NCI-H460 (cell line): ENCODE measurements around a stretch of chr3.

DNA sequence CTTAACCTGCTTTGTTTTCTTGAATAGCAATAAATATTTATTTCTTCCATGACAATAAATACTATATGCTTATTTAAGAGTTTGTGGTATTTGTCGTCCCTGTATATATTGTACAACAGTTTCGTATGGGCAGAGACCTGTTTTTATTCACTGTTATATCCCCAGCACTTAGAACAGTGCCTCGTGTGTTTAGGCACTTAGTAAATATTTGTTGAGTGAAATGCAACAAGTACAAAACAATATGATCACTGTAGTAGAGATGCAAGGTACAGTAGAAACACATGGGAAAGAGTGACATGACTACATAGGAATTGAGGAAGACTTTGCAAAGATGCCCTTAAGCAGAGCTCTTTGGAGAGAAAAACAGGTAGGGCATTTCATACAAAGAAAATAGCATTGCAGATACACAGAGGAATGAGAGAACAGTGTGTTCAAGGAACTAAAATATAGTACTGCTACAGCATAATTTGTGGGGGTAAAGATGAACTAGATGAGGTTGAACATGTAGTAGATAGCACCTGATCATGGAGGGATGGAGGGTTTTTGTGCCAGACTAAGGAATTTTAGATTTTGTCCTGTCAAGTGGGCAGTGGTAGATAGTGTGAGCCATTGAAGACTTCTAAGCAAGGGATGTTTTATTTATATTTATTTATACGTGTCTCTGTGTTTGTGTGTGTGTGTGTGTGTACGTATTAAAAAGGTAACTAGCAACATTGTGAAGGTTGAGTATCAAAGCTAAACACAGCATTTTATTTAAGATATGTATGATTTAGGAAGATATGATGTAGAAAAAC lies 18.5 kb downstream of the RASA2 start:
RAMPAGE:
- cytosol, long total RNA, result no peak
- long total RNA, result no peak
- nucleus, long total RNA, result no peak

DNA sequence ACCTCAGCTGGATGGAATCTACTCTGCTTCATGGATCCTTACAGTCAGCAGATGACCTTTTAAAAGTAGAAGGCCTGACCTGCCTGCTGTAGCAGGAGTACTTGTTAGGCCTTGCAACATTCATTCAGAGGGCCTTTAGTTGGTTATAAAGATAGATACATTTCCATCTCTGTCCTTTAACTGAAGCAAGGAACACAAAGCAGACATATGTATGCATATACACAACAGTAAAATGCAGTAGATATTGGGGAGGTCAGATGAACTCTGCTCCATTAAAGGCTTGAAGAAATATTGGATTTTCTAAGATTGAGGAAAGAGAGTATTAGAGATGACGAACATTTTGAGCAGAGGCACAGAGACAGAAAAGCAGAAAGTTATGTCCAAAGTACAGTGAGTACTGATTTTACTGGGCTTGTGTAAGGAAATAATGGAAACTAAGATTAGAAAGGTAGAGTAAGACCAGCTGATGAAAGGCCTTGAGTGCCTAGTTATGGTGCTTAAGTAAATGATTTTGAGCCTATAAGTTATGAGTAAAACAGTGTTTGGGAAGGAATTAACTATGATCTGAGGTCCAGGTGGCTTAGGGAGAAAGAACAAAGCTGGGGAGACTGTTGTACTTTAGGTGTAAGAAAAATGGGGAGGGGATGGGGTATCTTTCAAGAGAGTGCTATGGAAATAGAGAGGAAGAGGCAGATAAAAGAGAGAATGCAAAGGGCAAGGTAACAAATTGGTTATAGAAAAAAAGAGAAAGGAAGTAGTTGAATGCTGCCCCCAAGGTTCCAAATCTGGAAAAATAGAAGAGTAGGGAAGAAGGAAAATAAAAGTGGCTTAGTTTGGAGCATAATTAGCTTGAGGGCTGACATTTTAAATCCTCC lies 70.5 kb downstream of the RASA2 start:
RAMPAGE:
- cytosol, long total RNA, result no peak
- long total RNA, result no peak
- nucleus, long total RNA, result no peak

DNA sequence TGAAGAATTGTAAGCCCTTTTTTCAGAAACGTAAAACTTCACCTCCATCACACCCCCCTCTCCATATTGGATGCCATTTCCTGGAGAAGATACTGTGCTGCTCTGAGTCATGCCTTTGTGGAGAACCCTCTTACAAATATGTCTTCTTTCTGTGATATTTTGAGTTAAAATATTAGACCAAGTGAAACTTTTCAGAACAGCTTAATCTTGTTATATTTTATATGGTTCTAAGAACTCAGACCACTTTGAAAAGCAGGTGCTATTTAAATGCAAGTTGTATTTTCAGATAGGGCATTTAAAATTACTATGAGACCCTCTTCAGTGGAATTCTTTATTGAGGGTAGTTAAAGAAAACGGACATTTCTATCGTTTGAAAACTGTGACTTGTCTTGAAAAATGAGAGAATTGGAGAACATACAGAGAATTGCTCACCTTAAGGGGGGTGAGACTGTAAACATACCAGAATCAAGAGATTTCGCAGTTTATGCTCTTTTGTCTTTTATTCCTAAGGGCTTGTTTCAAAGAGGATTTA lies 1.2 kb downstream of the RNF7 start:
RAMPAGE:
- cytosol, long total RNA, result no peak
- long total RNA, result no peak
- nucleus, long total RNA, result no peak

RAMPAGE:
- cytosol, long total RNA, result no peak
- long total RNA, result no peak
- nucleus, long total RNA, result no peak
Measured at GRCh38 chr3:141878218-141878890, 1.9 kb downstream of the ATP1B3 start.

GRCh38 chr3:141909106-141909955 lies 32.9 kb downstream of the ATP1B3 start:
RAMPAGE:
- cytosol, long total RNA, result no peak
- long total RNA, result no peak
- nucleus, long total RNA, result no peak

DNA sequence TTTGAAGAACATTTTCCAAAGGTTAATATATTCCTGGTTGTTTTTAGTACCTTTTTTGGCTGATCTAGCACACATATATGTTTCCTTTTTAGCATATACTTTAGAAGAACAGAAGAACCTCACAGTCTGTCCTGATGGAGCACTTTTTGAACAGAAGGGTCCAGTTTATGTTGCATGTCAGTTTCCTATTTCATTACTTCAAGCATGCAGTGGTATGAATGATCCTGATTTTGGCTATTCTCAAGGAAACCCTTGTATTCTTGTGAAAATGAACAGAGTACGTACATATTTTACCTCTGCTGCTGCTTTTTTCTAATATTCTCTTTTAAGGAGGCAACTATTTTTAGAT lies 37.1 kb downstream of the ATP1B3 start:
RAMPAGE:
- cytosol, long total RNA, result no peak
- long total RNA, result no peak
- nucleus, long total RNA, result no peak

DNA sequence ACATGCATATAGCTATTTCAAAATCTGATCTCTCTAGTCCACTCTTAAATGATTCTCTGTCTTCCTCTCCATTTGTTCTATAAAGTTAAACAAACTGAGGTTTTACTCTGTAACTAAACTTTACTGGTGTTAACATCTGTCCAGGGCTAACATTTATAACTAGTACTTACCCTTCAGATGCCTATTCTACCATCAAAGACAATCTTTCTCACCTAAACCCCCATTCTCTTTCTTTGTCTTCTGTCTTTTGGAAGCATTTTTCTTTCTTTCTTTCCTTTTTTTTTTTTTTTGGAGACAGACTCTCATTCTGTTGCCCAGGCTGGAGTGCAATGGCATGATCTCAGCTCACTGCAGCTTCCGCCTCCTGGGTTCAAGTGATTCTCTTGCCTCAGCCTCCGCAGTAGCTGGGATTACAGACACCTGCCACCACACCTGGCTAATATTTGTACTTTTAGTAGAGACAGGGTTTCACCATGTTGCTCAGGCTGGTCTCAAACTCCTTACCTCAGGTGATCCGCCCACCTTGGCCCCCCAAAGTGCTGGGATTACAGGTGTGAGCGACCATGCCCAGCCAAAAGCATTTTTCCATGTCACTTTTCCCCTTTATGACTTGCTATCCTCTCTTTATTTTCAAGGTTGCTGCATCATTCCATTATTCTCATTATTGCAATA lies 58.9 kb downstream of the TFDP2 start:
RAMPAGE:
- cytosol, long total RNA, result no peak
- long total RNA, result no peak
- nucleus, long total RNA, result no peak

GRCh38 chr3:142239438-142239815 lies 14.0 kb upstream of the GK5 start:
RAMPAGE:
- cytosol, long total RNA, result no peak
- long total RNA, result no peak
- nucleus, long total RNA, result no peak

GRCh38 chr3:142479475-142480181 lies 31.8 kb upstream of the XRN1 start:
RAMPAGE:
- cytosol, long total RNA, result no peak
- long total RNA, result no peak
- nucleus, long total RNA, result no peak

RAMPAGE:
- cytosol, long total RNA, result no peak
- long total RNA, result no peak
- nucleus, long total RNA, result no peak
Measured at GRCh38 chr3:142740301-142740985, 16.6 kb downstream of the TRPC1 start.

GRCh38 chr3:142926697-142926896 lies 36.9 kb downstream of the PAQR9 start:
RAMPAGE:
- cytosol, long total RNA, result no peak
- long total RNA, result no peak
- nucleus, long total RNA, result no peak

RAMPAGE:
- cytosol, long total RNA, result no peak
- long total RNA, result no peak
- nucleus, long total RNA, result no peak
Measured at GRCh38 chr3:142940459-142941013, 22.9 kb downstream of the PAQR9 start.

DNA sequence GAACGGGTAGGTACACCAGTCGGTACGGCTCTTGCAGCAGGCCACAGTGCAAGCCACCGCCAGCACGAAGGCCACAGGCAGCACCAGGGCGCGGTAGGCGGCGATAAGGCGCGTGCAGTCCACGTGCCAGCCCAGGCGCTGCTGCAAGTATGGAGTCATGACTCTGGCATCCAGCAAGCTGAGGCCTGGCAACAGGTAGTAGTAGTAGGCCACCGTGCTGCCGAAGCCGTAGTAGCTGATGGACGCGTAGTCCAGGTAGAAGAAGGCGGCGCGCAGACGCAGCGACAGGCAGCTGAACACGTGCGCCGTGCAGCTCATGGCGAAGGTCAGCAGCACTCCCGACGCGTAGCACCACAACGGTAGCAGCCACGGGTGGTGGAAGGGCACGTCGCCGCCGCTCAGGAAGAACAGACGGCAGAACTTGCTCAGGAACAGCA lies 839 bp downstream of the PAQR9 start:
RAMPAGE:
- cytosol, long total RNA, result no peak
- long total RNA, result no peak
- nucleus, long total RNA, result no peak

DNA sequence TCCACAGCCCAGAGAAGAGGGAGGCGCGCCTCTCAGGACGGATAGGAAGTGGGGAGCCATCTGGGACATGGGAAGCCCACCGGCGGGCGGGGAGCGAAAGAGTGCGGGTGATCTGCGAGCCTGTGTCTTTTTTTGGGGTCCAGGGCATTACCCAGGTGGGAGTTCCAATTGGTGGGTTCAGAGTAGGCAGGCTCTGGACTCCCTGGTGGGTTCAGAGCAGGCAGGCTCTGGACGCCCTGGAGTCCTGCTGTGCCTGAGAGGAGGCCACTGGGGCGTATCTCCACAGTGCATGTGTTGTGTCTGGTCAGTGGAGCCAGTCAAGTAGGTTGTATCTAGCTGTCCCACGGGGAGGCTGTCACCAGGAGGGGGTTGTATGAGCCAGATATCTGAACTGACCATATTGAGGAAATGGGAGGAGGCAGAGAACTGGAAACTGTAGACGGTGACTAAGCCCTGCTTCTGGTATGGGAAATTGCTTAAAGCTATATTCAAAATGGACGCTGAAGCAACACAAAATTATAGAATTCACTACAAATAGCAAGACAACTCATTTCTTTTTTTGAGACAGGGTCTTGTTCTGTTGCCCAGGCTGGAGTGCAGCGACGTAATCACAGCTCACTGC lies 34.6 kb upstream of the CHST2 start:
RAMPAGE:
- cytosol, long total RNA, result no peak
- long total RNA, result no peak
- nucleus, long total RNA, result no peak

DNA sequence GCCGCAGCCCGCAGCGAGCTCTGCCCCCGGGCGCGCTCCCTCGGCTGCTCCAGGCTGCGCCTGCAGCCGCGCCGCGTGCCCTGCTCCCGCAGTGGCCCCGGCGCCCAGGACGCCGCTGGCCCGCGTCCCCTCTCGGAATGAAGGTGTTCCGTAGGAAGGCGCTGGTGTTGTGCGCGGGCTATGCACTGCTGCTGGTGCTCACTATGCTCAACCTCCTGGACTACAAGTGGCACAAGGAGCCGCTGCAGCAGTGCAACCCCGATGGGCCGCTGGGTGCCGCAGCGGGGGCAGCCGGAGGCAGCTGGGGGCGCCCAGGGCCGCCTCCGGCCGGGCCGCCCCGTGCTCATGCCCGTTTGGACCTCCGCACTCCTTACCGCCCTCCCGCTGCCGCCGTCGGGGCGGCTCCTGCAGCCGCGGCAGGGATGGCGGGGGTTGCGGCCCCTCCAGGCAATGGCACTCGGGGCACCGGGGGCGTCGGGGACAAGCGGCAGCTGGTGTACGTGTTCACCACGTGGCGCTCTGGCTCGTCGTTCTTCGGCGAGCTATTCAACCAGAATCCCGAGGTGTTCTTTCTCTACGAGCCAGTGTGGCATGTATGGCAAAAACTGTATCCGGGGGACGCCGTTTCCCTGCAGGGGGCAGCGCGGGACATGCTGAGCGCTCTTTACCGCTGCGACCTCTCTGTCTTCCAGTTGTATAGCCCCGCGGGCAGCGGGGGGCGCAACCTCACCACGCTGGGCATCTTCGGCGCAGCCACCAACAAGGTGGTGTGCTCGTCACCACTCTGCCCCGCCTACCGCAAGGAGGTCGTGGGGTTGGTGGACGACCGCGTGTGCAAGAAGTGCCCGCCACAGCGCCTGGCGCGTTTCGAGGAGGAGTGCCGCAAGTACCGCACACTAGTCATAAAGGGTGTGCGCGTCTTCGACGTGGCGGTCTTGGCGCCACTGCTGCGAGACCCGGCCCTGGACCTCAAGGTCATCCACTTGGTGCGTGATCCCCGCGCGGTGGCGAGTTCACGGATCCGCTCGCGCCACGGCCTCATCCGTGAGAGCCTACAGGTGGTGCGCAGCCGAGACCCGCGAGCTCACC lies 1.6 kb downstream of the CHST2 start:
RAMPAGE:
- cytosol, long total RNA, result no peak
- long total RNA, result no peak
- nucleus, long total RNA, result no peak

GRCh38 chr3:143139696-143140222 lies 20.2 kb downstream of the CHST2 start:
RAMPAGE:
- cytosol, long total RNA, result no peak
- long total RNA, result no peak
- nucleus, long total RNA, result no peak

GRCh38 chr3:143236227-143236930 lies 116.8 kb downstream of the CHST2 start:
RAMPAGE:
- cytosol, long total RNA, result no peak
- long total RNA, result no peak
- nucleus, long total RNA, result no peak

DNA sequence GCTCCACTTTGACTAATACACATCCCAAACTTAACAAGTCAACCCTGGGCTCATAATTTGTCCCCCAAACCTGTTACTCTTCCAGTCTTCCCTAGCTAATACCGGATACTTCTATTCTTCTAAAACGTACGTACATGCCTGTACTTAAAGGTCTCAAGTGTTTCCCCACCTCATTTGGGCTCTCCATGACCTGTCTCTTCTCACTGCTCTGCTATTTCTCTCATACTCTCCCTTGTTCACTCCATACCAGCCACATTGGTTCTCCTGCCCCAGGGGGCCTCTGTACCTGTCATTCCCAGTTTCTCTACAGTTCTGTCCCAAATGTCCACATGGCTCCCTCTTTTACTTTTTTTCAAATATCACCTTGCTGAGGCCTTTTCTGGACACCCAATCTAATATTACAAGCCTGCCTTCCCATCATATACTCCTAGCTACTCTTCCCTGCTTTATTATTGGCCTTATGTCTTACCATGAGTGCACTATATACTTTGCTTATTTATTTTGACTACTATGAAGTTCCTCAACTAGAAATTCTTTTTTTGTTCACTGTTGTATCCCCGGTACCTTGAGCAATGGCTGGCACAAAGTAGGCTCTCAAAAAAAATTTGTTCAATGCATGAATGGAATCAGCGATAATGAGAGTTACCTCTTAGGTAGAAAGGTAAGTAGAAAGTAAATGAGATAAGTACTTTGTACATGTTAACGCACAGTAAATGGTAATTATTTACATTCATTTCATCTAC lies 300.7 kb downstream of the SLC9A9 start:
RAMPAGE:
- cytosol, long total RNA, result no peak
- long total RNA, result no peak
- nucleus, long total RNA, result no peak

DNA sequence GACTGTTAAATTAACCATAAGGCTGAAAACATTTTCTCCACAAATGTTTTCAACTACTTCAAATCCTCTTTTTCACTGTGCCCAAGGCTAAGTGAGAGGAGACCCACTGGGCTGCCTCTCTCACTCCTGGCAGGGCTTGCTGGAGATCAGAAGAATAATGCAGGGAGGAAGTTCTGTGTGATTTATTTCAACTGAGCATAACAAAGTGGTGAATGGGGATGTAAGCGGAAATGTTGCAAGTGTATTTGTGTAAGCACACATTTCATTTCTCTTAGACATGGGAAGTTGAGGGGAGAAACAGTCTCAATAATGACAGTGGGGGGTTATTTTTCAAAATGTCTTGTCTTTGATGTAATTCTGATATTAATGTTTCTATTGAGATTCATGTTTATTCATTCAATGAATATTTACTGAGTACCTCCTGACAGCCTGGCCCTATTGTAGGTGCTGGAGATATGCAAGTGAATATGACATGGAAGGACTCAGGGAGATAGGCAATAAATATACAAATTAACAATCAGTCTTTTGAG lies 247.4 kb downstream of the SLC9A9 start:
RAMPAGE:
- cytosol, long total RNA, result no peak
- long total RNA, result no peak
- nucleus, long total RNA, result no peak

RAMPAGE:
- cytosol, long total RNA, result no peak
- long total RNA, result no peak
- nucleus, long total RNA, result no peak
Measured at GRCh38 chr3:143764955-143765722, 83.1 kb downstream of the SLC9A9 start.